ENCODE measurements around a stretch of chr4.

DNA sequence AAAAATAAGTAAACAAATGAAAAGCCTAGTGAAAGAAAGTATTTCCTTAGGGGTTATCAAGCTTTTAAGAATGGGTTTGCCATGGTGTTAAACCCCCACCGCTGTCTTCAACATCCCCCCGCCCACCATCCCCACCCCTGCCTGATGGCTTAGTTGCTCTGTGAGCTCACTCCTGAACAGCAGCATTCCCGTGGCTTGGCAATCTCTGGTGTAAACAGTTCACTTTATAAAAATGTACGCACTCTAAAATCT, 122.9 kb downstream of the AFF1 start:
- PRO-cap, 2 experiments, result no peak in any of the 2 experiments

- PRO-cap, 2 experiments, result no peak in any of the 2 experiments
Measured at GRCh38 chr4:87119667-87120346, 100.6 kb downstream of the KLHL8 start.

DNA sequence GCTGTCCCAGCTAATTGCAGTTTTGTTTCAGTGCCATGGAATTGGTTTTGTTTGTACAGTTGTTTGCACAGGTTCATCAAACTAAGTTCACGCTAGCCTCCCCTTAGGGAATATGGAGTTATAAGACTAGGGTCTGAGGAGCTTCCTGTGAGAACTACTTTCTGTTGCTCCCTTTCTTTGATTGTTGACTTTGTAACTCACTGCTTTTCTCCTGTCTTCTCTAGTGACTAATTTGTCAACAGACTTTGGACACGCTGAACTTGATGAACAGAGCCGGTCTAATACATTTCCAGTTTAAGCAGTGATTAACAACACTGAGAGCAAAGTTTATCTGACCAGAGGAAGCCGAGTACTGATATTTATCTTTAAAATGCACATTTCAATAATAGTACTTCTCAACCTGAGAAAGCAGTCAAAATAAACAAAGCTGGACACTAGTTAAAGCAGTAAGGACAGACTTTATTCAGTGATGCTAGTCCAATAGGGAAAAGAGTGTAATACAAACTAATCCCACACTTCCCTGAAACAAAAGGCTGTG, 2.8 kb upstream of the NUDT9 start:
- PRO-cap, 2 experiments, result no peak in any of the 2 experiments

- PRO-cap, 2 experiments, result no peak in any of the 2 experiments
Measured at GRCh38 chr4:87520133-87520991, 8.8 kb downstream of the SPARCL1 start.

DNA sequence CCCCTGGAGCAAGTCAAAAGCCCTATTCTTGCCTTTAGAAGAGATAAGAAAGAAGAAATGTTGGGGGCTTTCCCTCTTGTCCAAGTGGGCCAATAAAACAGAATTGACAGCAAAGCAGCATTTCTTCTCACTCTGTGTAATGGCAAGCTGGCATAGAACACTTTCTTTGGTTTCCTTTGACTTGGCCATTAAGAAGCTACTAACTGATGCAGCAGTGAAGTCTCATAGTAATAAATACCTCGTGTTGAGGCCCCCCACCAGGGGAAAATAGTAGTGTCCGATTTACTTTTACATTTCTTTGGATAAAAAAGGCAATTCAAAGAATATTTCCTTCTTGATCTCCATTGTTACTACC, 3.2 kb downstream of the SPARCL1 start:
- PRO-cap, 2 experiments, result no peak in any of the 2 experiments

DNA sequence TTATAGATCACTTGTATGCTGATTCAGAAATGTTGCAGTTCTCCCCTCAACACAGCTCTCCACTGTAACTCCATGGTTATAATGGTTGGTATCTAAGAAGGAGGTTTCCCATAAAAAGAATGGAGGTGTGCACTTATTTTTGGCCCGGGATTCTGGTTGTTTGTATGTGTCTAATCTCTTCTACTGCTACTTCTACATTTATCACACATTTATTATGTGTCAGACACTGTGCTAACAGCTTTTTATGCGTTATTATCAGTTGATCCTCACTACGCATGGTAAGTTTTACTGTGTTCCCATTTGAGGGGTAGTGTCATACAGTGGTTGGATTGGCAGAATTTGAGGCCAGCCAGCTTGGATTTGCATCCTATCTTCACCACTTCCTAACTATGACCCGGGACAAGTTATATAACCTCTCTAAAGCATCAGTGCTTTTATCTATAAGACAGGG, 648 bp upstream of the SPARCL1 start:
- PRO-cap, 2 experiments, result no peak in any of the 2 experiments

- PRO-cap, 2 experiments, result no peak in any of the 2 experiments
Measured at GRCh38 chr4:87589486-87590083, 18.7 kb upstream of the DSPP start.

DNA sequence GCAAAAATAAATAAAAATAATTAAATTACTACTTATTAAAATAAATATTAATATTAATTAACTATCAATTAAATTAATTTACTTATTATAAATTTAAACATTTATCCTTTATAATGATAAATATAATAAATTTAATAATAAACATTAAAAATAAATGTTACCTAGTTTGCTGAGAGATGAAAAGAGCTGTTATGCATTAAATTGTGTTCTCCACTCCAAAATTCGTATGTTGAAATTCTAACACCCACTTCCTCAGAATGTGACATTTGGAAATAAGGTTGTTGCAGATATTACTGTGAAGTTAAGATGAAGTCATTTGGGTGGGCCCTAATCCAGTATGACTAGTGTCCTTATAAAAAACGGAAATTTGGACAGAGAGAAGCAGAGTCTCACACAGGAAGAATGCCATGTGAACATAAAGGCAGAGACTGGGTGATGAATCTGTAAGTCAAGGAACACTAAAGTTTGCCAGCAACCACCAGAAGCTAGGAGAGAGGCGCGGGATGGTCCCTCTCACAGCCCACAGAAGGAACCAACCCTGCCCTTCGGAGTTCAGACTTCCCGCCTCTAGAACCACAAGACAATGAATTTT, 67.1 kb upstream of the IBSP start:
- PRO-cap, 2 experiments, result no peak in any of the 2 experiments

- PRO-cap, 2 experiments, result no peak in any of the 2 experiments
Measured at GRCh38 chr4:87745265-87745774, 54.0 kb upstream of the IBSP start.

GRCh38 chr4:87892213-87892790, 59.5 kb downstream of the MEPE start:
- PRO-cap, 2 experiments, result no peak in any of the 2 experiments

DNA sequence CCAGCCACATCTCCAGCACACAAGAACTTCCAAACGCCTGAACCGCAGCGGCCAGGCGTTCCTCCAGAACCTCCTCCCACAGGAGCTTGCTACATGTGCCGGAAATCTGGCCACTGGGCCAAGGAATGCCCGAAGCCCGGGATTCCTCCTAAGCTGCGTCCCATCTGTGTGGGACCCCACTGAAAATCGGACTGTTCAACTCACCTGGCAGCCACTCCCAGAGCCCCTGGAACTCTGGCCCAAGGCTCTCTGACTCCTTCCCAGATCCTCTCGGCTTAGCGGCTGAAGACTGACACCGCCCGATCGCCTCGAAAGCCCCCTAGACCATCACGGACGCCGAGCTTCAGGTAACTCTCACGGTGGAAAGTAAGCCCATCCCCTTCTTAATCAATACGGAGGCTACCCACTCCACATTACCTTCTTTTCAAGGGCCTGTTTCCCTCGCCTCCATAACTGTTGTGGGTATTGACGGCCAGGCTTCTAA, 51.4 kb upstream of the SPP1 start:
- PRO-cap, 2 experiments, result no peak in any of the 2 experiments

DNA sequence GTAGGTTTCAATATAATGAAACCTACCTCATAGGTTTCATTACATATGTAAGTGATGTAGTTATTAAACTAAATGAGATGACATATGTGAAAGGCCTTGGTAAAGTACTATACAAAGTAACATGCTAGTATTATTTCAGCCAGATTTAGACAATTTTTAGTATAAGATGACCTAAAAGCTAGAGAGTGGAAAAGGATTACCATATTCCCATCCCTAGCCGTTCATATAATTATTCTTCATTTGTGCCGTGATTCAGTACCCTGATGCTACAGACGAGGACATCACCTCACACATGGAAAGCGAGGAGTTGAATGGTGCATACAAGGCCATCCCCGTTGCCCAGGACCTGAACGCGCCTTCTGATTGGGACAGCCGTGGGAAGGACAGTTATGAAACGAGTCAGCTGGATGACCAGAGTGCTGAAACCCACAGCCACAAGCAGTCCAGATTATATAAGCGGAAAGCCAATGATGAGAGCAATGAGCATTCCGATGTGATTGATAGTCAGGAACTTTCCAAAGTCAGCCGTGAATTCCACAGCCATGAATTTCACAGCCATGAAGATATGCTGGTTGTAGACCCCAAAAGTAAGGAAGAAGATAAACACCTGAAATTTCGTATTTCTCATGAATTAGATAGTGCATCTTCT, 6.8 kb downstream of the SPP1 start:
- PRO-cap, 2 experiments, result no peak in any of the 2 experiments

- PRO-cap, 2 experiments, result no peak in any of the 2 experiments
Measured at GRCh38 chr4:88035369-88035909, 28.0 kb downstream of the PKD2 start.

DNA sequence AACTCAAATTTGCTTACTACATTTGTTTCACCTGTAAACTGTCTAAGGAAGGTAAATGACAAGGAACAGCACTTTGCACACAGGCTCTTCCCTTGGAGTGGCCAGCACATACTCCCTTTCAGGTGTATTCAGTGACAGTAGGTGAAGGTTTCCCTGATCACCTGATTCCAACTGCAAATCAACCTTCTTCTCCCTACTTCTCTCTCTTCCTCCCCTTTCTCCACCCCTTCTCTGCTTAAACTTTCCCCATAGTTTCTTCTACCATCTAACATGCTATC, 46.3 kb downstream of the ABCG2 start:
- PRO-cap, 2 experiments, result no peak in any of the 2 experiments

GRCh38 chr4:88225115-88225556, 59.2 kb downstream of the PPM1K start:
- PRO-cap, 2 experiments, result no peak in any of the 2 experiments

DNA sequence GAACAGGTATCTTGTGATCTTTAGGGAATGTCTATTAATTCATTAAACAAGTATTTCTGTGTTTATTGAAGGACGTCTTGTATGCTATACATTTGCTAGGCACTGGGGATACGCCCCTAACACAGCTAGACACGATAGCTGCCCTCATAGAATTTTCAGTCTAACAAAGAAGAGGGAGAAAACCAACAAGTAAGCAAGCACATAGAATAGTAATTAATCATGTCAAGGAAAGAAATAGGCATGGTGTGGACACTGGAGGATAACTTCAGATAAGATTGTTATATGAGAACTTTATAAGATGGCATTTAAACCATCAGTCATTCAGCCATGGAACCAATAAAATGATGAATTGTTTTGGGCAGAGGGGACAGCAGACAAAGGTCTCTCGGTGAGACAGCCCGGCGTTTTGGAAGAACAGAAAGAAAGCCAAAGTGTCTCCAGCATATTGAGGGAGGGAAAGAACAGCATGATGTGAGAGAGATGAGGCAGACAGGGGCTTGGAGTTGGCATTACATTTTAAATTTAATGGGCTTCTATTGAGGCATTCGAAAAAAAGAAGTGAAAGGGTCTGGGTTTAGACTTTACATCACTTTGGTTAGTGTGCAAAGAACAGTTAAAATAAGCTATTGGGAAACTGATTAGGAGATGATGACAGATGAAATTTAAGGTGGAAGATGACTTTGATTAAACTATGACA, 843 bp upstream of the PPM1K start:
- PRO-cap, 2 experiments, result no peak in any of the 2 experiments

- PRO-cap, 2 experiments, result no peak in any of the 2 experiments
Measured at GRCh38 chr4:88297700-88298045, 13.3 kb upstream of the PPM1K start.

DNA sequence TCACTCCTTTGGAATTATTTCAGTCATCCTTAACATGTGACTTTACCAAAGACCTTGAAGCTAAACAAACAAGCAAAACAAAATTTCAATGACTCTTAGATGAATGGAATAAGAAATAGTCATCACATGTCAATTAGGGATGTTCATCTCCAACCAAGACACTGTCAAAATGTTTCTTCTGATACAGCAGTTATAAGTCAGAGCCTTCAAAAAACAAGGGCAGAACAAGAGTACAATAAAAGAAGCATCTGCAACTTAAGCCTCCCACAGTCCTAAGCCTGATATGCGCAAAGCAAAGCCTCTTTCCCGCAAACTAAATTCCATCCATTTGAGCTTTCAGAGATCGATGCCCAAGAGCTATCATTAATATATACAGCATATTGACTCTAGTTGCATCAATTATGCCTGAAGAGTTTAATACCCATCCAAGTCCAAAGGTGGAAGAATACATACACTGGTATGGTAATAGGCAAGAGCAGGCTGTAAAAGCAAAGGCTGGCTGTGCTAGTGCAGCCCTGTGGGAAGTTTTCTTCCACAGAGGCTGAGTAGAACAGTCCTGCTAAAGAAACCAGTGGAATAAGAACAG, 2.3 kb downstream of the PIGY start:
- PRO-cap, 2 experiments, result no peak in any of the 2 experiments

GRCh38 chr4:88634611-88635712, 42.7 kb downstream of the HERC3 start:
- PRO-cap, 2 experiments, result no peak in any of the 2 experiments

DNA sequence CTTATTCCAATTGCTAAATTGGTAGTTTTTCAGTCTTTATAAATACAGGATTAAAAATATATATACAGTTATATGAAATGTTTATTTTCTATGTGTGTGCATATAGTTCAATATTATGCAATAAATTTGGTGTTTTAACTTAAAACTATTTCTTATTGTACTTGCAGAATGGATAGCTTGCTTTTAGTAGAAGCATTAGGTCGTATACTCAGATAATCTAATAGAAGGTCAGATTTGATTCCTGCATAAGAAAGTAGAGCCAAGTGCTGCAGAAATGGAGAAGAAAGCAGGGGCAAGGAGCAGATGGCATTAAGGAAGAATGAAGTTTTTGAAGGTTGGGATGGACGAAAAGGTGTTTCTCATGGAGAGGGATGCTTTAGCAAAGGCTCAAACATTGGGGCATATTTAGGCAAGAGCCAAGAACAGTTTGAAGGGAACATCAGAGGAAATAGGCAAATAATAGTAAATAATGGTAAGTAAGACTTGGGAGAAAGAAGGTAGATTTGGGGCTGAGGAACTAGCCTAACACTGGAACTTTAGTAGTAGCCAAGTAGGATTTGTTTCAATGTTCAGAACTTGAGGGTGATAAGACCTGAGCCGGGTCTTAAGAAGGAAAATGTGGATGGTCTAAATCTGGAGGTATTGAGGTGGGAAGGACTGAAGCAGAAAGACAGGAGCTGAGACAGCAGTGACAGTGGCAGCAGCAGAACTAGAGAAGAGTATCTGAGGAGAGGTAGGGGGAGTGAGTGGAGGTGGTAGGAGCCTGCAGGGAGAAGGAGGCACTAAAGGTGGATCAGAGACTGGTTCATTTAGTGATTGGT, 11.0 kb upstream of the NAP1L5 start:
- PRO-cap, 2 experiments, result no peak in any of the 2 experiments